Pericardium fibroblast (primary cell): ENCODE measurements around a stretch of chr9.

DNA sequence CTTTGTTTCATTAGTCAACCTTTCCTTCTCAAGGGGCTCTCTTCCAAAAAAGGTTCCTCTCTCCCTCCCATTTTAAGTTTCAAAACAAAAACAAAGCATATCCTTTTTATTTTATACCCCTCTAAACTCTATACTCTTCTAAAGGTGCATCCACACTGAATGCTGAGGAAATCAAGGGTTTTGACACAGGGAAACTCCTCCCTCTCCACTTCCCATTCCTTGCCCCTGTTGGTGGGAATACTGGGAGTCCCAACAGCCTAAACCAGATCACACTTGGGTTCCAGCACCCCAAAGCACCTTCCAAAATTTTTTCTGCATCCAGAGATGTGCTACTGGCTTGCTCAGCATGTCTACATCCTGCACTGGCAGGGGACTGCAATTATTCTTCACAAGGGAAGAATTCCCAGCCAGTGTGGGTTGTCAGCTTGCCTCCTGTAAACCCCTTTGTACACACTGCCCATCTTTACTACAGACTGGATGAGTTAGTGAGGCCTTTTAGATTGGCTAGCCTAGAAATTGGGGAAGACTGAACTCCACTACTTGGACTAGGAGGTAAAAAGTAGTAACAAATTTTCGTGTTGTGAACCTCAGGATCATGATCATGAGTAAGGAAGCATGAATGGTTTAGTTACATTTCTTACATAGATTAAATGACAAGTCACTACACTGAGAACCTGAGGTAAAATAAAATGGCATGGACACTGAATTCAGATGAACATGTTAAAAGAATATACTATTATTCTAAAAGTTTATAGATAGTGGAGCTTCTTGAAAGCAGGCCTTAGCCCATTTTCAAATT lies 11.8 kb upstream of the RIGI start:
- RAMPAGE, long total RNA = no peak

DNA sequence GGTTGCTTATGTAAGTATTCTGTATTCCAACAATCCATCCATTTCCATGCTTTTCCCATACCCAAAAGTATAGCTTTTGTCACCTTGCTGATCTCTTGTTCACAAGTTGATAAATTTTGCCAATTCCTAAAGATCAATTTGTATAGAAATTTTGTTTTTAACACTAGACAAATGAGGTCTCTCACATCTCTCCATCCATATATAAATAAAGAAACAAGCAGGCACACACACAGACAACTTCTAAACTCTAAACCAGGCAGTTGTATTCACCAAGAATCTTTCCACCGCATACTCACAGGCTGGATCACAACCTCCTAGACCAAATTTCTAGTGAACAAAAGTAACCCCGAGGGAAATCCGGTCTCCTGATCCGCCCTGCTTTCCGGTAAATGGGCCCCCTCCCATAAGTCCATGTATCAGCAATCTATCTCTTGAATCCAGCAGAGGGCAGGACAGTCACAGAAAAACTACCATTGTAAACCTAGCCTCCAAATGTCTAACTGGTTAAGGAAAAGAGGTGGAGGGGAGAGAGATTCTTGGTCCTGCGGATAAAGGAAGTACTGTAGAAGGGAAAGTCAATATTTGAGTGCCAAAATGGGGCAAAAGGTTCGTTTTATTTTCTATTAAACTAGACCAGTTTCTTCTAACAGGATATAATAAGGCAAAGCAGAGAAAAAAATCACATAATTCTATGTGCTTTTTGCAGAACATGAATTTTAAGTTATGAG lies 4.7 kb upstream of the SMU1 start:
- RAMPAGE, long total RNA = no peak

DNA sequence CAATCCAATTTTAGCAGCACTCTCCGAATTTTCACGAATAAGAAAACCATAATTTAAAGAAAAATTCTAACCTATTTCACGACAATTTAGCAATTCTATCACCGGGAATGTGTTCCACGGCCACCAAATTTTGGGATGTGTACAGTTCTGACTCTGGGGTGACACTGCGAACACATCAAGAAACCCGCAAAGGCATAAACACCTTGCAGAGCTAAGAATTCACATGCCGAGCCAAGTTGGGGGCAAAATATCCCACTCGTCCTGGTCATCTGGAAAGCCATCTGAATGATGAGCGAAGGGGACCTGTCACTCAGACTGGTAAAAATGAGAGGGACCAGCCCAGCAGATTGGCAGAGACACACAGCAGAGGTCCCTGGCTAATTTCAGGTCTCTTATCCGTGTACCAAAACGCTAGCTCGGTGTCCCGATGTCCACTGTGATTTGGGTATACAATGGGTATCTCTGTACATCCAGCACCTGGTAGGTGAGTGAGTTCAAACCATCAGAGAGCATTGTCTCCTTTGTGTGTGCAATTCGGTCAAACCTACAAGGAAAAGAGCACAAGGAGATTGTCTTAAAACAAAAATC lies 36.7 kb upstream of the SMU1 start:
- RAMPAGE, long total RNA = no peak

DNA sequence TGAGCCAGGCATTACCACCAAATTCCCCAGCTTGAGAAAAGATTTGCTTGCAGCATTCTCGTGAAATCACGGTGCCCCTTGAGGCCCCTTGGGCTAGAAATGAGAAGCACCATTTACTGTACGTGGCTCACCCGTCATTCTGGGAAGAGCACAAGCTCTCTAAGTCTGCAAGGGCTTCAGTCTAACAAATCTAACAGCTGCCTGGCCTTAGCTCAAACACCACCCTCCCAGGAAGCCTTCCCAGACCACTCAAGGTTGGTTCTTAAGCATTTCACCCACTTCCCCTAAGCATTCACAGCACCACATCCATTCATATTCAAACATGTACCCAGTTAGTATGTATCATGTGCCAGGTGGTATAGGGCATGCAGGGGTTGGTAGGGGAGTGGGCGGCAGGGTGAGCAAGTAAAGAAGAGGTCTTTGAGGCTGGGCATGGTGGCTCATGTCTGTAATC lies 26.3 kb downstream of the B4GALT1 start:
- RAMPAGE, long total RNA = no peak

DNA sequence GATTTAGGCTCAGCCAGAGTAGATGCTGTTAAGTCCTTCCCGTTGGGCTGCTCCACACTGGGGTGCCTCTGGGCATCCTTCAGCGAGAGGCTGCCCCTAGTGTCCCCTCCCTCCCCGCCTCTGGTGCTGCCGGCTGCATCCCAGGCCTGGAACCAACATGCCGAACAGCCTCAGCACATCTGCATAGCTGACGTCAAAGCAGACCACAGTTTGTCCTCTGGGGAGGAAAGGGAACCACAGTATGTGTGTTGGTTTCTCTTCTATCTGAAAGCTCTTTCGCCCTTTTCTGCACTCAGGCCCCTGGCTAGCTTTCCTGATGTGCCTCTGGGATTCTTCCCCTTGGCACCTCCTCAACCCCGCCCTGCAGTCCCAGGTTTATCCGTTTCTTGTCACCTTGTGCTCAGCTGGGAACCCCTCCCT lies 35.4 kb upstream of the B4GALT1 start:
- RAMPAGE, long total RNA = no peak

GRCh38 chr9:33231169-33231905 lies 8.6 kb upstream of the SPINK4 start:
- RAMPAGE, long total RNA = no peak

DNA sequence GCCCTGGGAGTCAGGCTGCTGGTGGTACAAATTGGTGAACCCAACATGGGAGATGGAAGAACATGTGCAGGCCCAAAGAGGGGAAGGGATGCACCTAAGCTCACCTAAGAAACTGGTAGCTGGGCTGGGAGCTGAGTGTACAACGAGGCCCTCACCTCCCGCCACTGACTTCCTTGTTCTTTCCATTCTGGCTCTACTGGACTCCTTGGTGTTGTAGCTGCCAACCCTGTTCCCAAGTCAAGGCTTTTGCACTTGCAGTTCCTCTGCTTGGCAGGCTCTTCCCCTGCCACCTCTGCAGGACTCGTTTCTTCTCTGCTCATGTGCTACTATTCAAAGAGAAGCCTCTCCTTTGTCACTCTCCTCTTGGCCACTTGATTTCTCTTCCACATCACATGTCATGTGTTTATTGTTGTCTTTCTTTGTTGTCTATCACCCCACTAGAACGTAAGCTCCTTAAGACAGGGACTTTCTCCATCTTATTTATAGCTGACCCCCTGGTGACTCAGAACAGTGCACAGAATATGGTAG lies 5.4 kb upstream of the SPINK4 start:
- RAMPAGE, long total RNA = no peak

- RAMPAGE, long total RNA = no peak
Observed at GRCh38 chr9:33329019-33329621, 38.8 kb downstream of the NFX1 start.

DNA sequence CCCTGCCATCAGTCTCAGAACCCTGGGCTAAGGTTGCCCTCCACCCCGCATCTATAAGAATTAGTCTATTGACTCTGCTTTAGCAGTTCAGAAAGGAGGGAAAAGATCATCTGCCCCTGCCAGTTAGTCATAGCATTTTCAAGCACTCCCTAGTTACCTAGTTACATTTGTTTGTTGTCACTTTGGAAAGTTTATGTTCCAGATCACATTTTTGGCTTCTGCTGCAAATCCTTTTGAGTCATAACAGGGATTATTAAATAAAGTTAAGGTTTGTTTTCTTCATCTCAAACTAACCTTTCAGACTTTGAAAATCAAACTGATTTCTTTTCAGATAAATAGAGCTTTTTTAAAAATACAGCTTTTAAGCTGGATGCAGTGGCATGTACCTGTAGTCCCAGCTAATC lies 52.0 kb downstream of the AQP7 start:
- RAMPAGE, long total RNA = no peak

- RAMPAGE, long total RNA = no peak
Observed at GRCh38 chr9:33442742-33443621, 4.4 kb downstream of the AQP3 start.

DNA sequence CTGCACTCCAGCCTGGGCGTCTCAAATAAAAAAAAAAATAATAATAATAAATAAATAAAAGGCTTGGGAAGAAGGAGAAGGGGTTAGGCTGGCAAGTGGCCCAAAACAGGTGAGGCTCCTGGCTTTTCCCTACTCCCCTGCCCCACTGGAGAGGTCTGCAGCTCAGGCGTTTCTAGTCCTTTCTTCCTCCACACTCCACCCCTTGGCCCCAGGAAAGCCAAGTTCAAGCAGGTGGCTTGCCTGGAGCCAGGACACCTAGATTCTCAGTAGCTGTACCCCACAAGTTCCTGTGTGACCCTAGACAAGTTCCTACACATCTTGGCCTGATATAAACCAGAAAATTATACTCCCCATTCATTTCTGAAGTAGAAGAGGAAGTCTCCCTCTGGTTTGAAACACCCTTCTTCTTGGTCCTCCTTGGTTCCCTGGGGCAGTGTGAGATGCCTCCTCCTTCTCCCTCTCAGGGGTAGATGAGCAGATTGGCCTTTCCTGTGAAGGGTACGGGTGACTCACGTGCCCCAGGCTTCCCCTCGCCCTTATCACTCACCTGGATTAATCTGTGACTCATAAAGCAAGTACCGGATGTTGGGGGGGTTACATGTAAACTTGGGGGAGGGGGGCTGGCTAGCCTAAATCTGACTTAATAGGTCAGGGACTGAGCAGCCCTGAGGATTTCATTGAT lies 10.9 kb upstream of the AQP3 start:
- RAMPAGE, long total RNA = no peak

DNA sequence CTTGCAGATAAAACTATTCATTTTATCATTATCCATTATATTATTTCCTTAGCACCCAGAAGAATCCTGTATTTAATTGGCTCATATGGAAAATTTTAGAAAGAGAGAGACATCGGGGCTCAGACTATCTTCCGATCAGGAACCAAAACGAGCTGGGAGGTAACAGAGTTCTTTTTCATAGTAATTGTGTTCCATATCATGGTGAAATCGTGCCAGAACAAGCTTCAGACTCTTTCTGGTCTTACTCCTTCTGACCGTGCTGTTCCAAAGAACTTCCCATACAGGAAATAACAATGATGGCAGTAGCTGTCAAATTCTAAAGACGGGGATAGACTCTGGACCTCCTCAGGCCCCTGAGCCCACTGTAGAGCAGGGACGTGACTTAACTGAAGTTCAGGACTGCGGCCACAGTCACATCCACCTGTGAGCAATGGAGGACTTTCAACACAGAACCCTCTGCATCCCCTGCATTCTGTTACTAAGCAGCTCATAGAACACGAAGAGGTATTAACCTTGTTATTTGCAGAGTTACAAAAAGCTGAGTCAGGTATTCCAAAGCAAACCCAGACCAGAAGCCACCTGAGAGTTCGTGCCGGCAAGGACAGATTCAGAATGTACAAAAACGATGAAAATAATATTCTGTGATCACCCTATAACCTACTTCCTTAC lies 33.2 kb upstream of the PRSS3 start:
- RAMPAGE, long total RNA = no peak

DNA sequence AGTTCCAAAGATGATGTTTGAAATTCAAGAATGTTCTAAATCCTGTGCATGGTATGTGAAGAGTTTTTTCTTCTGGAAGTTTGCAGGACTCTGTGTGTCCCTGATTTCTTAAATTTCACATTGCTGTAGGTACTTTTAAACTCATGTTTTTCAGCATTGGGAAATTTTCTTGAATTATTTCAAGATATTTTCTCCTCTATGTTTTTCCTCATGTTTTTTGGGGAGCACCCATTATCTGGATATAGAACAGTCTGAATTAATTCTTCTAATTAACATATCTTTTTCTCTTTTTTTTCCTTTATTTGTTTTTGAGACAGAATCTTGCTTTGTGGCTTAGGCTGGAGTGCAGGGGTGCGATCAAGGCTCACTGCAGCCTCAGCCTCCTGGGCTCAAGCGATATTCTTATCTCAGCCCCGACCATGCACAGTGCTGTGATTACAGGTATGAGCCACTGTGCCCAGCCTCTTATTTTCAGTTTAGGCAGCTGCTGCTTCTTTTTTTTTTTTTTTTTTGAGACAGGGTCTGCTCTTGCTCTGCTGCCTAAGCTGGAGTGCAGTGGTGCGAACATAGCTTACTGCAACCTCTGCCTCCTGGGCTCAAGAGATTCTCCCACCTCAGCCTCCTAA lies 20.1 kb downstream of the UBE2R2 start:
- RAMPAGE, long total RNA = no peak

GRCh38 chr9:33917369-33918245 lies 100.6 kb downstream of the UBE2R2 start:
- RAMPAGE, long total RNA = no peak

DNA sequence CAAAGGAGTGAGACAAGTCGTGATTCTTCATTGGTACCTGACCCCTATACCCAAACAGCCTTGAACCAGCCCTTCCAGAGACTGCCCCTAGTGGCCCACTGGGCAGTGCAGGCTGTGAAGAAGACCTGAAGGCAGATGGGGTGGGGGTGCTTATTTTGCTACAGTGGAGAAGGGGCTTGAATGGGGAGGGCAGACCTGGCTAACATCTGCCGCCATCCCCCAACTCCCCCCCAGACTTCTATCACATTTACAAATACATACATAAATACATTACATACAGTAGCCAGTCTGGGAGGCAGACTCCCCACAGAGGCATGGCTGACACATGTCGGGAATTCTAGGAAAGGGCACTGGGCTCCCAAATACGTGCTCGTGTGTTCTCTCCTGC lies 105.1 kb downstream of the UBE2R2 start:
- RAMPAGE, long total RNA = no peak

DNA sequence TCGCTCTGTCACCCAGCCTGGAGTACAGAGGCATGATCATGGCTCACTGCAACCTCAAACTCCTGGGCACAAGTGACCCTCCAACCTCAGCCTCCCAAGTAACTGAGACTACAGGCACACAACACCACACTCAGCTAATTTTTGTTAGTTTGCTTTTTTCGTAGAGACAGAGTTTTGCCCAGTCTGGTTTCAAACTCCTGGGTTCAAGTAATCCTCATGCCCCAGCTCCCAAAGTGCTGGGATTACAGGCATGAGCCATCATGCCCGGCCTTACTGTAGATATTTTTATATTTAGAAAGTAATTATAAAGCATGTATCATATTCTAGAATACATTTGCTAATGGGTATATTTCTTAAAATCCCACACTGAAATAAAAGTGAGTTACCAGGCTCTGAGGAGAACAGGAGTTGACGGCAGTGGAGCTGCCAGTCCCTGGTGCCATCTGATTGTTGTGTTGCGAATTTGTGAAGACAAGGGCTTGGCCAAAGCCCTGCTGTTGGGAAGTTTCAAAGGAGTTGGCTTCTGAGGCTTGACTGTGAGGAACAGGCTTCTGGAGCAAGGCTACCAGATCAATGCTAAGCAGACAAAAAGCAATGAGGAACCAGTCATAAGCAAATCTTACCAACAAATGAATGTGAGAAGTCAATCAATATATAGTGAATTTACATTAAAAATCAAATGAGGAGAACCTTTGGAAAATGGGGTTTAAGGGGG lies 95.6 kb downstream of the UBAP2 start:
- RAMPAGE, long total RNA = no peak

- RAMPAGE, long total RNA = no peak
Observed at GRCh38 chr9:33996089-33996672, 52.5 kb downstream of the UBAP2 start.

GRCh38 chr9:34073043-34073614 lies 24.4 kb upstream of the UBAP2 start:
- RAMPAGE, long total RNA = no peak

DNA sequence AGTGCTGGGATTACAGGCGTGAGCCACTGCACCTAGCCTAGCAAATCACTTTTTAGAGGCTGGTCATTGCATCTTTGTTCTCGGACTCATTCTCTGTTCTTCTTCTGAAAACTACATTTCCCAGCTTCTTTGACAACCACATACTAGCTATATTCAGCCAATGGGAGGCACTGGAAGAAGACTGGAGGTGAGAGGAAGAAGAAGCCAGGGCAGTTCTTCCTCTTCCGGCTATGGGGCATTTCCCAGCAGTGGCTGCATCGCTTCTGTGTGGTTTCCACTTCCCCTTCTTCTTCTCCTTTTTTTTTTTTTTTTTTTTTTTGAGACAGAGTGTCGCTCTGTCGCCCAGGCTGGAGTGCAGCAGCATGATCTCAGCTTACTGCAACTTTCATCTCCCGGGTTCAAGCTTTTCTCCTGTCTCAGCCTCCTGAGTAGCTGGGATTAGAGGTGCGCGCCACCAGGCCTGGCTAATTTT lies 7.1 kb upstream of the UBAP1 start:
- RAMPAGE, long total RNA = no peak

DNA sequence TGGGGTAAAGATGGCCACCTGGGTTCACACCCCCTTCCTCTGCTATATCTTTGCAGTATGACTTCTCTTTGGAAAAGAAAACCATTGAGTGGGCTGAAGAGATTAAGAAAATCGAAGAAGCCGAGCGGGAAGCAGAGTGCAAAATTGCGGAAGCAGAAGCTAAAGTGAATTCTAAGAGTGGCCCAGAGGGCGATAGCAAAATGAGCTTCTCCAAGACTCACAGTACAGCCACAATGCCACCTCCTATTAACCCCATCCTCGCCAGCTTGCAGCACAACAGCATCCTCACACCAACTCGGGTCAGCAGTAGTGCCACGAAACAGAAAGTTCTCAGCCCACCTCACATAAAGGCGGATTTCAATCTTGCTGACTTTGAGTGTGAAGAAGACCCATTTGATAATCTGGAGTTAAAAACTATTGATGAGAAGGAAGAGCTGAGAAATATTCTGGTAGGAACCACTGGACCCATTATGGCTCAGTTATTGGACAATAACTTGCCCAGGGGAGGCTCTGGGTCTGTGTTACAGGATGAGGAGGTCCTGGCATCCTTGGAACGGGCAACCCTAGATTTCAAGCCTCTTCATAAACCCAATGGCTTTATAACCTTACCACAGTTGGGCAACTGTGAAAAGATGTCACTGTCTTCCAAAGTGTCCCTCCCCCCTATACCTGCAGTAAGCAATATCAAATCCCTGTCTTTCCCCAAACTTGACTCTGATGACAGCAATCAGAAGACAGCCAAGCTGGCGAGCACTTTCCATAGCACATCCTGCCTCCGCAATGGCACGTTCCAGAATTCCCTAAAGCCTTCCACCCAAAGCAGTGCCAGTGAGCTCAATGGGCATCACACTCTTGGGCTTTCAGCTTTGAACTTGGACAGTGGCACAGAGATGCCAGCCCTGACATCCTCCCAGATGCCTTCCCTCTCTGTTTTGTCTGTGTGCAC lies 62.6 kb downstream of the UBAP1 start:
- RAMPAGE, long total RNA = no peak